Left common carotid artery plus branches (tissue), 1 donor: Measurements from ENCODE around the gene FANCC.

DNA sequence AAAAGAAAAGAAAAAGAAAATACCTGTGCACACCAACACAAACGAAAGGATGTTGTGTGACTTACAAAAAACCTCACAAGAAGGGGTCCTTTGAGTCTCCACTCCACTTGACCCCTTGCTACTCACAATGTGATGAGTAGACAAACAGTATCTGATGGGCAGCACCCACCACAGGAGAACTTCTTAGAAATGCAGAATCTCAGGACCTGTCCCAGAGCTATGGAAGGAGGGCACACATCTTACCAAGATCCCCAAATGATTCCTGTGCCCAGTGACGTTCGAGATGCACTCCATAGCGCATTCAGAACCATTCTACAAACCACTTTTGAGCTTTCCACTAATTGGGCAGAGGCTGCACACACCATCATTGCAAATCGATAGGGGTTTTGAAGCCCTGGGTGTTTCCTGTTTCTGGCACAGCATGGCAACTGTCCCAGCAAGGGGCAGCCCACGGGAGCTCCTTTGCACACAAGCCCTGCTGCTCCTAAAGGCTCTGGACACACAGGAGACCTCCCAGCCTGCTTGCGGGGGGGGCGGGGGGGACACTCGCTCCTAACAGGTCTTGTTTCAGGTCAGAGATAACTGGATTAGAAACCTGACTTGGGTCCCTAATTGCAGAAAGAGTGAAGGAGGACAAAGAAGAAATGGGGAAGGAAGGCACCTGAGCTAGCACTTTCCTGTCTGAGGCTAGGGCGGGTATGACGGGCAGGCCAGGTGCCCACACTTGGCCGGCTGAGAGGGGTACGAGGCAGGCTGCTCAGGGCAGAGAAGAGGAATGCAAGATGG lies 1.0 kb downstream of the FBP1 start:
- PRO-cap: no peak

- PRO-cap: unidirectional peak, minus-strand start at chr9:94800623
Measured at GRCh38 chr9:94800528-94800838, 74.0 kb downstream of the AOPEP start.

- PRO-cap: no peak
Measured at GRCh38 chr9:94805474-94806061, 79.1 kb downstream of the AOPEP start.

DNA sequence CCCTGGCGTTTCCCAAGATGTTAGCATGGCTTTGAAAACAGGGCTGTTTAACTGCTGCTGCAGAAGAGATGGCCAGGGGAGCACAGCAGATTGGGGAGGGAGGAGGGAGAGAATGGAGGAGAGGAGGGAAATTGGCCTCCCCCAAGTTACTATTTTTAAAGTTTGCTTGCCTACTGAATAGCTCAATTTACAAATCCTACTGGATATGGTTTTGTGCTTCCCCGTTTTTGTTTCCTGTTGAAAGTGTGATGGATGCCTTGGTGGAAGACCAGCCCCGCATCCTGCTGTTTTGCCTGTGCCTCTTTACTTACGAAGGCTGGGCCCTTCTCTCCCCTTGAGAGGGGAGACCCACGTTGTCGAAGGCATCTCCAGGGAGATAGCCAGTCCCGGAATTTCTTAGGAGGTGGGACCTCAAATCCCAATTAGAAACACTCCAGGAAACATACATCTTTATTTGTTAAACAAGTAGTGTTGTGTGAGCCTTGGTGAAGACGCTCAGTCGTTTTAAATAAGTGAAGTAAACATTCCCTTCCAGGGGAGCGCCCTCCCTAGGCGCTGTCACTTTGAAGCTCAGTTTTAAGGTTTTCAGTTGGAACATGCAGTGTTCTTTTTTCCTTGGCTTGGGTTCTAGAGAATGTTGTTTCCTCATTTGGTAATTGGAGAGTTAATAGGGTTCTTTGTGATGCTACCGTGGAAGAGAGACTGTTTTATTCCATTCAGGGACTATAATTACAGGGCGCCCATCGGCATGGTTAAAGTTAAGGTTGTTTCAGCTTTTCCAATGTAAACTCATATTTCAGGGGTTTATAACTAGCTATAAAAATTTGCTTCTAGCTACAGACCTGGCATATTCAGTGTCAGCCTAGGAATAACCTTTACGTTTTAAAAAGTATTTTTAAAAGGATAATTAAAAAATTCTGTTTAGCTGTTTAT lies 98.8 kb downstream of the AOPEP start:
- PRO-cap: no peak

DNA sequence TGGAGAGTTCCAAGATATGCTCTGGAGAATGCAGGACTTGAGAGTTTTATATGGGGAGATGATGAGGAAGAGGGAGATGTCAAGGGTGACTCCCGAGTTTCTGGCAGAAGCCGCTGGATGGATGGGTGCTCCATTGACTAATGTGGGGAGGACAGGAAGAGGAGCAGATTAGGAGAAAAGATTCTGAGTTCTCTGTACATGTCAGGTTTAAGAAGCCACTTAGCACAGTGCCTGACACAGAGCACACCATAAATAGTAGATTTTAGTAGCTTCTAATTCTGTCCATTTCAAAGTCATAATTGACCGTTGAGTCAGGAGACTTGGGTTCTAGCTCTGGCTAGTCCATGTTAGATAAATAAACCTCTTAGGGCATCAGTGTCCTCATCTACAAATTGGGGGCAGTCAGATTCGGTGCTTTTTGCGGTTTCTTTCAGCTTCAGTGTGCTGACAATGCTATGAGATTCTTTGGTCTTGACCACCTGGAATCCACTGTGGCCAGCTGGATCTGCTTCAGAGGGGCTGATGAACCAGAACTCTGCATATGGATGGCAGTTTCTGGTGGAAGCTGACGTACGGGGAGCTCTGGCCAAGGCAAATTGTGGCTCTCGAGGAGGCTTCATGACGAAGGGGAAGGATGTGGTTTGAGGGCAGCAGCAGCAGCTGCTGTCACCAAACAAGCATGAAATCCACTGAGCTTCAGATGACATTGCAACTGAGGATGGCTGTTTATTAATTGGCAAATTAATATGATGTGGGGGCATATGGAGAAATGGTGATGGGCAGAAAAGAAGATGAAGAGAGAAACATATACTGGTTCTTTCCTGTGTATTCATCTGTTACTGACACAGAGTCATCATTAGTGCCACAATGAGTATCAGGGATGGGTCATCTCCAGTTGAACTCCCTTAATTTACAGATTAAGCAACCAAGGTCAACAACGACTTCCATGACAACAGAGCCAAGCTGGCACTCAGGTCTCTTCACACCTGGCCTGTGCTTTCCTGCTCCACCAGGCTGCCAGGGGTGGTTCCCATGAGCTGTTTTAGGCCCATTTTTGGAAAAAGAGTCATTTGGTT lies 134.4 kb downstream of the AOPEP start:
- PRO-cap: no peak

GRCh38 chr9:94983590-94984233 lies 257.2 kb downstream of the AOPEP start:
- PRO-cap: no peak

DNA sequence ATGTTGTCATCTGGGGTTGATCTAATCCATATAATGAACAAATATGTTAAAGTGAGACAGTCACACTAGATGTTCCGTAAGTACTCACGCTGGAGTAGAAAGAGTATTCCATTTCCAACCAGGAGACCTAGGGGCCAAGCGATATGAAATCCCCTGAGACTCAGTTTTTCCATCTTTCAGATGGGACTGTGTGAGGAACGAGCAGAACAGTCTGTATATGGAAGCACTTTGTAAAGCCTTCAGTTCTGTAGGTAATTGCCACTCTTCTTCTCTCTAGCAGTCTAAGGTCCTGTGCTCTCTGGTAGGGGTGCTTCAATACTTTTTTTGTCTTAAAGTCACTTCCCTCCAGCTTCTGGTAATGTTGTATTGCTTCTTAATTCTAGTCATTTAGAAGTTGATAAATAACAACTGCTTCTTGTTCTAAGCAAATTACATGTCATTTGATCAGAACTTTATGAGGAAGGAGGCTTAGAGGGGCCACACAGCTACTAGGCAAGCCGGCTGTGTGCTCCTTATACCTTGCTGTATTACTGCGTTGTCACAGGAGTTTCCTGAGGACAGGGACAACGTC lies 271.7 kb downstream of the AOPEP start:
- PRO-cap: no peak

- PRO-cap: no peak
Measured at GRCh38 chr9:95005485-95005897, 279.0 kb downstream of the AOPEP start.

- PRO-cap: no peak
Measured at GRCh38 chr9:95032727-95032895, 284.9 kb downstream of the FANCC start.

- PRO-cap: no peak
Measured at GRCh38 chr9:95036623-95037252, 280.8 kb downstream of the FANCC start.

GRCh38 chr9:95068981-95069464 lies 248.5 kb downstream of the FANCC start:
- PRO-cap: no peak

DNA sequence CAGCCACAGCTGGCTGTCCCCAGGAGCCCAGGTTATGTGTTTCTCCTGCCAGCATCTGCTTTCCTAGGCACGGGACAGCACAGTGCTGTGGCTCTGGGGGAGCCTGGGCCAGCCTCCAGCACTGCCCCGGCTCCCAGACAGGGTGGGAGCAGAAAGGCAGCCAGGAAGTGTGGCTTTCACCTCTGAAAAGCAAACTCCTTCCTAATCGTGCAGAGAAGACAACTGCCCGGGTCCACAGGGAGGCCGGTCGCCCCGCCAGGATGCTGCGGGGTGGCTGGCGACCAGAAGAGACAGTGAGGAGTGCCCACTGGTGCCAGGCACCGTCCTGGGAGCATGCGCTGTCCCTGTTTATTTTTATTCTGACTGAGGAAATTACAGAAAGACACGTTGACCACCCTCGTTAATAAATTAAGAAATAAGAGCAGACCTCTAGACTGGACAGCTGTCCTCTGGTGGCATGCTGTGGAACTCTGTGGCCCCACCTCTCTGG lies 240.3 kb downstream of the FANCC start:
- PRO-cap: no peak

DNA sequence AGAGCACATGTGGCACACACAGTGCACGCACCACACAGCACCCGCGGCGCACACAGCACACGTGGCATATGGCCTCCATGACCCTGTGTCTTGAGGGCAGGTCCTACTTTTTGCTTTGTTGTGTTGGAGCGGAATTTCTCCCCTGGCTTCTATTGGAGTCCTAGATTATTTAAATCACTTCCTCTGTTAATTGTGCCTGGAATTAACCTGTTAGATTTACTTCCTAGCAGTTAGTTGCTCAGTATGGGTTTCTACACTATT lies 233.9 kb downstream of the FANCC start:
- PRO-cap: no peak

DNA sequence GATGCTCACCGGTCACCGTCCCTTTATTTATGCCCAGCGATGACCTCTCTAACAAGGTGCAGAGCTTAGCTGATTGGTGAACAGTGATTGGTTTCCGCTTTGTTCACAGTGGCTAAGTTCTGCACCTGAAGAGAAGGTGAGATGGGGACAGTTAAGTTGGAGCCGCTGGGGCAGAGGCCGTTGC lies 232.2 kb downstream of the FANCC start:
- PRO-cap: no peak

DNA sequence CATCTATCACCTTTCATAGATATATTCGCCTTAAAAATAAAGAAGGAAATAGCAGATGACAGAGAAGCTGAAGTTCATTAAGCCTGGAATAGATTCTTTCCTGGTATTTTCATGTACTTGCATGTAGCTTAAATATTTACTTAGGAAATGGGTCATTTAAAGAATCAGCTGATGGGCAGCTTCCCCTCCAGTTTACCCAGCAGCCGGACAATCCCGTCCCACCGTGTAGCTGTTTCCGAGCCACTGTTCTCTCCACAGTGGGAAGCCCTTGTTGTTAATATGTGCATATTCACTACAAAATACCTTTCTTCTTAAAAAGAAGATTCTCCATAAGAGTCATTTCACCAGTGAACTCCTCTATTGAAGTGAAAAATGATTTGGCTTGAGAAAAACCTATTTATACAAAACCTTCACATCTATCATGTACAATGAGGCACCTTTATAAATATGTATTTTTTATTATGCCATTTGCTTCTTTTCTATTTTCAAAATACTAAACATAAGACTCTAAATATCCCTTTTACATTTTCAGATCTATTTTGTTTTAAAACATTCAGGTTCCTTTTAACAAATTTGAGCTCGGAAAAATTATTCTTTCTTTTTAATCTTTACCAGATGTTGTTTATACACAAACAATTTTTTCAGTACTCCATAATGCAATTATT lies 186.9 kb downstream of the FANCC start:
- PRO-cap: no peak

DNA sequence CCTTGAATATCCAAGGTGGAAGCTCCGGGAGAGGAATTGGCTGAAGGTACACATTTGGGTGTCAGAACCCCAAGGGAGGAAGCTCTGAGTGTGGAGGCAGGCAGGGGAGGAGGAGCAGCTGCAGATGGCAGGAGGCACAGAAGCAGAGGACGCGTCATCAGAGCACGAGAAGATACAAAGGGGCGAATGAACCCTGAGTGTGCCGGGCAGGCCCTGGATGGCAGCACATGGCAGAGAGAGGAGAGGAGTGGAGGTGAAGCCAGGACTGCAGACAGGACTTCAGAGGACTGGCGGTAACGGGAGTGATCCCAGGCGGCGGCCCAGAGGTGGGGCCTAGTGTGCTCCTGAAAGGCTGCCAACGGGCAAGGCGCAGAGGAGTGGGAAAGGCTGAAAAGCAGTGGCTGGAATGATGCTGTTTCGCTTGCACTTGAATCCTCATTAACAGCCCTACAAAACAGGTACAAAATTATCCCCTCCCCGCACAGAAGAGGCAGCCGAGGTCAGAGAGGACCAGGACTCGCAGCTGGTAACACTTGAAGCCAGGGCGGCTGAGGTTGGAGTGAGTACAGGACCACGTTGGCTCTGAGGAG lies 179.7 kb downstream of the FANCC start:
- PRO-cap: no peak

- PRO-cap: no peak
Measured at GRCh38 chr9:95143553-95144128, 173.9 kb downstream of the FANCC start.

GRCh38 chr9:95317174-95318162 lies at the start of gene FANCC:
Gene FANCC, minus strand, starts transcription at chr9:95317709.
- PRO-cap: bidirectional peak, plus-strand start at chr9:95317855, minus-strand start at chr9:95317709

DNA sequence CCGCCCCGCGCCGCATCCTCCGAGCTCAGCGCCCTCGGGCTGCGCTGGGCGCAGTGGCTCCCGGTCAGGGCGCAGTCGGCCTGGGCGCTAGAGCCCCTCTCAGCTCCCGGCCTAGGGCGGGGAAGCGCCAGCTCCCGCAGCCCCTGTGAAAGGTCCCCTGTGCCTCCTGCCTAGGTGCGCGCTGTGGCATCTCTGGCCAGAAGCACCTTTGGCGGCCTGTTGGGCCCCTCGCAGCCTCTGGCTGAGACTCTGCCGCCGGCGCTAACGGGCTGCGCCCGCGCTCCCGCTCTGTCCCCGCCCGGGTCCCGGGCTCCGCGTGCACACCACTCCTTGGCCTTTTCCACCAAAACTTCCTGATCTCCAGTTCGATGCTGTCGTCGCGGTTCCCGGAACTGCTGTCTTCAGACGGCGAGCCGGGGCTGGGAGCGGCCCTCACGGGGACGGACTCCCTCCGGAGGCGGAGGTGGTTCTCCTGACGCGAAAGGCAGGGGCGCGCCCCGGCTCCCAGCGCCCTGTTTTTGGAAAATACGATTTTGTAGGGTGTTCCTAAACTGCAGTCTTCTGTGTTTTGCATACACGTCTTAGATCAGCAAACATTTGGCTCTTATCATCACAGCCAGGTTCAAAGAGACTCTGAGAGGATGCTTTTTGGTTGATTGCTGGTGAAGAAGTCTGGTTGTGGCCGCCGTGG lies 32.2 kb upstream of the FANCC start:
- PRO-cap: no peak

DNA sequence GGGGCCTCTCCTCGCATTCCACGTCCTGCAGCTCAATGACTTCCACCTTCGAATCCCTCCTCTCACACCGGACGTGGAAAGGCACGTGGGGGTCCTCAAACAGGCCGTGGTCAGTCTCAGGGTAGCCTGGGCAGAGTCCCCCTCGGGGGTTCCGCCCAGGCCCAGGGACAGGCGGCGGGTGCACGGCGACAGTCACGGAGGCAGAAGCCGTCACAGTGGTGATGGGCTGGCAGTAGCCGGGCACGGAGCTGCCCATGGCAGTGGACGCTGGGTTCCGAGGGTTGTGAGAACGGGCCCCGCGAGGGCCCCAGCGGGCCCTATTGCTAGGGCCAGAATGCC lies 62.2 kb downstream of the PTCH1 start:
- PRO-cap: no peak